Spinal cord (tissue), 3 donors: Measurements from ENCODE around the genes MINDY1, MLLT11, TNFAIP8L2 and S100A10.

DNA sequence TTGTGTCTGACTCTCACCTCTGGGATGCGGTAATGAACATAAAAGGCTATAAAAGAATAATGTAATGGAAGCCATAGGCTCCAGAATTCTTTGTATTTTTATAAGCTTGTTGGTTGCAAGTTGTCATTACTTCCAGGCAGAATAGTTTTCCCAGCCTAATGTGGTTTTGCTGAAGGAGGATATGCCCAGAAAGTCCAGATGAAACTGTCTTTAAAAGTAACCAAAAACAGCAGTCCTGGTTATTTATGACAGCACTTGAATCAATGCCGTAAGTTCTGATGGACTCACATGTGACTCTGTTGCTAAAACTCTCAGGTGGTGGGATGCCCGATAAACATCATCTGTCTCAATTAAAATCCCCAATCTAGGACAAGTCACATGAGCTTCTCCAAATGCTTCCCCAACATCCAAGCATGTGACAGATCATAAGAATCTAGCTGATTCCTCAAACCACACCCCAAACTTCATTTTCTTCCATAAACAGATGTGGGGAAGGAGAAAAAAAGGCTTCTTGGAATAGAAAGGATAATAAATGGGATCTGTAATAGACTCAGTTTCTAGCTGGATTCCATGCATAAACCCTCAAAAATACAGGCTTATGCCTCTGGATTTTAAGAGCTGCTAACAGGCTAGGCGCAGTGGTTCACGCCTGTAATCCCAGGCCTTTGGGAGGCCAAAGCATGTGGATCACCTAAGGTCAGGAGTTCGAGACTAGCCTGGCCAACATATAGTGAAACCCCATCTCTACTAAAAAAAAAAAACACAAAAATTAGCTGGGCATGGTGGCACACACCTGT lies 829 bp upstream of the CTSK start:
- PRO-cap: no peak
- RAMPAGE, long total RNA: no peak

GRCh38 chr1:150965035-150965769 lies 9.4 kb downstream of the CERS2 start:
- PRO-cap: no peak
- RAMPAGE, long total RNA: no peak

DNA sequence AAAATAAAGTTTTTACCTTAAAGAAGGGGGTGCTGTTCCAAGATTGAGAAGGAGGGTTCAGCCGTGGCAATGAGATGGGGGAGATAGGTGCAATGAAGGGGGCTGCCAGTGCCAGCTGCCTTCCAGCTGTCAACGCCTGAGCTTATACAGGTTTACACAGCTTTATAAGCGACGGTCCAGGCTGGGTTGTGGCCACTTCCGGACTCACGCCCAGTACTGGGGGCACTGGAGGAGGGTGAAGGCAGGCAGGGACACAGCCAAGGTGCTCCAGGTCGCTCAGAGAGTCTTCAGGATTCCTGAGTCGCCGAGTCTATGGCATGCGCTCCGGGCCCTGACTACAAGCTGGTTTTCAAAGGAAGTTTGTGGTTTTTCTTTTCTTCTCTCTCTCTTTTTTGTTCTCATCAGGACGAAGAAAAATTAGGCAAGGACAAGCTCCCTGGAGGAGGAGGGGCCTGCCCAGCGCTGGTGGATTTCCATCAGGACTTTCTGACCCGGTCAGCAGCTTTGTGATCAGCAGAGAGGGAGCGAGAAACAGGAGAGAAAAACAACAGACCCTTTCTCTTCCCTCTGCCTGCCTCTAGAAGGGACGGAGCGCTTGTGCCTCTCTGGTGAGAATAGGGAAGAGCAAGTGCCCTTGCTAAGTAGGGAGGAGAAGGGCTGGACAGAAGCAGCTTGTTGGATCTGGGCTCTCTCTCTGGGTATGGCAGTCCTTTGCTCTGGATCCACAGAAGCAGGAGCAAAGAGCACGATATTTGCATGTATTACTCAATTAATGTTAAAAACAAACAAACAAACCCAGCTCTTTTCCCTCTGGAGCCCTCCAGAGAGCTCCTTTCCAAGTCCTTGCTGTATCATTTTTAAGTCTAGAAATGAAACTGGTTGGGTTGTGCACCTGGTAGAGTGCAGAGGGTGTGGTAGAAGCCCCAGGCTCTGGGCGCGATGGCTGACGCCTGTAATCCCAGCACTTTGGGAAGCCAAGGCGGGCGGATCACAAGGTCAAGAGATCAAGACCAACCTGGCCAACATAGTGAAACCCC lies at the start of gene MINDY1:
Gene MINDY1 (minus strand): TSS at position 607 of the 1,037 bp plus-strand sequence.
- PRO-cap: no peak
- RAMPAGE, long total RNA: no peak

GRCh38 chr1:151049775-151050278 lies 2.3 kb downstream of the C1orf56 start:
- PRO-cap: no peak
- RAMPAGE, long total RNA: no peak

- PRO-cap: no peak
- RAMPAGE, long total RNA: no peak
These were observed 1.0 kb downstream of the CDC42SE1 start for GRCh38 chr1:151058126-151059086.

DNA sequence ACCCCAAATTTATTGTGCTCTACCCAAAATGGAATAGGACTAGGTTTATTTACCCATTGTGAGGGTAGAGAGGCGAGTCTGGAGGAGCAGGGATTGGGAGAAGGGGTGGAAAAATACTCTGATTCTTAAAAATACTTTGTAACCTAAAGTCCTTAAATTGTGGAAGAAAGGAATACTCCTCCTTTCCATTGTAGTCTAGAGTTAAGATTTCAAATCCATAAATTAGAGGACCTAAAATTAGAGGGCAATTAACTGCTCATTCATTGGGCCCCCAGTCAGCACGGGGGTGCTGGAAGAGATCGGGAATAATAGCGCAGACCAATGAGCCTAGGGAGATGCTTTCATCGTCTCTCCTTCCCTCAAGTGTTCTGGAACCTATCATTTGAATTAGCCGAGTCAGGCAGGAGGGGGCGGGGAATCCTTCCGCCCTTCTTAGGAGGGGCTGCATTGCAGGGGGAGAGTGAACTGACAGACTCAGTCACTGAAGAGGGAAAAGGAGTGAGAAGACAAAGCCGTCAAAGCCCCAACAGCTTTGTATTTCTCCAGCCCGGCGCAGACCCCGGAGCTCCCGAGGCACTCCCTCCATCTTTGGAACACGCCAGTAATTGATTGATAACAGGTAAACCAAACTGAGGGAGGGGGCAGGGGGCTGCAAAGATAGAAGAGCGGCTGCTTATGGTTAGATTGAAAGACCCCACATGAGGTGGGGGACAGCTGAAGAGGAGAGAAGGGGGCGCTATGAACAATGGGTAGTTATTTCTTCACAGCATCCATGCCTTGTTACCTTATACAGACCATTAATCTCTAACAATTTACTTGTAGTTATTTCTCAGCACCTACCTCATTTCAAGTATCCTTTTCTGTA lies at the start of gene MLLT11:
Gene MLLT11 (plus strand): TSS at position 463 of the 865 bp plus-strand sequence.
- PRO-cap: no peak
- RAMPAGE, long total RNA: start-site peak on the plus strand centred at position 440 of the sequence, 221 bp wide, 1,572 and 1,708 reads in 2 replicates

- PRO-cap: no peak
- RAMPAGE, long total RNA: no peak
These were observed at the start of gene TNFAIP8L2 for GRCh38 chr1:151156422-151157507. Gene TNFAIP8L2 (plus strand): TSS chr1:151156649.

DNA sequence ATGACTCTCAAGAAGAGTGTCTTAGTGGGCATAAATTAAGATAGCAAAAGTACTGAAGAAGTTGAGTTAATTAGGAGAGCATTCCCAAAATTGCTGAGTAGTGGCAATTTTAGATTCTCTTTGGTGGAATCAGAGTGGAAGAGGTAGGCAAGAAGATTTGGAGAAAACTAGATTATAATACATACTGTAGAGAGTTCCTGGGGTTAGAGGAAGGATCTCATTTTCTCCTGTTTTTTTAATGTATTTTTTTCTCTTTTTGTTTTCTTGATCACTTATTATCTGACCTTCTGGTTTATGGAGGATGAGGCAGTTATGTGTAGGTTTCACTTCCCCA lies 16.8 kb upstream of the PSMD4 start:
- PRO-cap: no peak
- RAMPAGE, long total RNA: no peak

DNA sequence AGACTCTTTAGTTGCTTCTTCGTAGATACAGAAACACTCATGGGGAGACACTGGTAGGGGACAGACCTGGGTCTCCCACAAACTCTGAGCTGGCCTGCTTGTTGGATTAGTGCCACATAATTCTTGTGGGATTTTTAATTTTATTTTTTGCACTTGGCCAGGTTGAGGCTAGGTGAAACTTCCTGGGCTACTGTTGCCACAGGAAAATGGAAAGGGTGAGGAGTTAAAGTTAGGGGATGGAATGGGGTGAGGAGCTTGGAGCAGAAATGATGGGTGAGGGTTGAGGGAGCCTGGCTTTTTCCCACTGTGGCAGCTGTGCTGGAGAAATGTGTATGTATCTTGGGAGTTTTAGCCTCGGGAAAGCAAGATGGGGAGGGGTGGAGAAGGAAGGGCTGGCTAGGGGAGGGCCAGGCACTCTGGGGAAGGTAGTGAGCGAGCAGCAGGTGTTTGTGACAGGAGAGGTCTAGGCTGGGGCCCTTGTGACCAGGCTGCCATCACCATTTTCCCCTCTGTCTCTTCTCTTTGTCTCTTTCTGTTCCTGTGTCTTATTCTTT lies 1.9 kb downstream of the ZNF687 start:
- PRO-cap: no peak
- RAMPAGE, long total RNA: no peak

DNA sequence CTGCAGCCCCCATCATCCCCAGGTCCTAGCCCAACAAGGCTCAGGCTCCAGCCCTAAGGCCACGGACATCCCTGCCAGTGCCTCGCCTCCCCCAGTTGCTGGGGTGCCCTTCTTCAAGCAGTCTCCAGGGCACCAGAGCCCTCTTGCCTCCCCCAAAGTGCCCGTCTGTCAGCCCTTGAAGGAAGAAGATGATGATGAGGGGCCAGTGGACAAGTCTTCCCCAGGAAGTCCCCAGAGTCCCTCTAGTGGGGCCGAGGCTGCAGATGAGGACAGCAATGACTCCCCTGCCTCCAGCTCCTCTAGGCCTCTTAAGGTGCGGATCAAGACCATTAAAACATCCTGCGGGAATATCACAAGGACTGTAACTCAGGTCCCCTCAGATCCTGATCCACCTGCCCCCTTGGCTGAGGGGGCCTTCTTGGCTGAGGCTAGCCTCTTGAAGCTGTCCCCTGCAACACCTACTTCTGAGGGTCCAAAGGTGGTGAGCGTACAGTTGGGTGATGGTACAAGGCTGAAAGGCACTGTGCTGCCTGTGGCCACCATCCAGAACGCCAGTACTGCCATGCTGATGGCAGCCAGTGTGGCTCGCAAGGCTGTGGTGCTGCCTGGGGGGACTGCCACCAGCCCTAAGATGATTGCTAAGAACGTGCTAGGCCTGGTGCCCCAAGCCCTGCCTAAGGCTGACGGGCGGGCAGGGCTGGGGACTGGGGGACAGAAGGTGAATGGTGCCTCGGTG lies 5.0 kb downstream of the ZNF687 start:
- PRO-cap: no peak
- RAMPAGE, long total RNA: no peak

- PRO-cap: no peak
- RAMPAGE, long total RNA: no peak
These were observed 7.6 kb downstream of the SELENBP1 start for GRCh38 chr1:151364722-151365419.

- PRO-cap: no peak
- RAMPAGE, long total RNA: no peak
These were observed 28.7 kb downstream of the TUFT1 start for GRCh38 chr1:151568784-151569168.

DNA sequence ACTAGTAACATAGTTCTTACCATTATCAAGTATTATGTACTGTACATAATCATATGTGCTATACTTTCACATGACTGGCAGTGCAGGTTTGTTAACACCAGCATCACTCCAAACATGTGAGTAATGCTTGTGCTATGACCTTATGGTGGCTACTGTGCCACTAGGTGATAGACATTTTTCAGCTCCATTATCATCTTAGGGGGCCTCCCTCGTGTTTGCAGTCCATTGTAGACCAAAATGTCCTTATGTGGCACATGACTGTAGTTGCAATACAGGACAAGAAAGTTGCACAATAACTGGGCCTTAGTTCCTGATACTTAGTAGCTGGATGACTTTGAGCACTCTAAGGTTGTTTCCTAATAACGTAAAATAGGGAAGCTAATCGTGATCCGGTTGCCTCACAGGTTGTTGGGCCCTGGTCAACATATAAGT lies 595 bp upstream of the SNX27 start:
- PRO-cap: no peak
- RAMPAGE, long total RNA: no peak

- PRO-cap: no peak
- RAMPAGE, long total RNA: no peak
These were observed 8.5 kb downstream of the SNX27 start for GRCh38 chr1:151620248-151620780.

- PRO-cap: no peak
- RAMPAGE, long total RNA: no peak
These were observed 659 bp downstream of the C2CD4D start for GRCh38 chr1:151838983-151839338.

DNA sequence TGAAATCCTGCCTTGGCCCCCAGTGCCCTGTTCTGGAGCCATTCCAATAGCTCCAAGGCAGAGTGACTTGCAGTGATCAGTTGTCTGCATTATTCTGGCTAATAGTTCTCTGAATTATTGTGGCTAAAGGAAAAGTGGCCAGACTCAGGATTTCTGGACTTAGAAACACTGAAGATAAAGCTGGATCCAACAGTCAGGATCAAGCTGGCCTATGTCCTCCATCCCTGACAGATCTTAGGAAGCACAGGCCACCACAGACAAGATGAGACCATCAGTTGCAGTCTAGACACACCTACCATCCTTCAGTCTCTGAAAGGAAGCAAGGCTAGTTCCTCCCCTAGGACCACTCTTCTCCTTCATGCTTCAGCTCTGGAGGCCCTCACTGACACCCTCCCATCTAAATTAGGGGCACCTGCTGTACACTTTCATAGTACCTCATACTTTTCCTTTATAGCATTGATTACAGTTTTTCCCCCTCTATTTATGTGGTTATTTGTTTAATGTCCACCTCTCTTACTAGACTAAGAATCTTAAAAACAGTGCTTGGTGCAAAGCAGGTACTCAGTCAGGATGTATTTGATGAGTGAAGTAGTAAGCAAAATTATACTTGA lies 947 bp upstream of the C2CD4D start:
- PRO-cap: no peak
- RAMPAGE, long total RNA: no peak

GRCh38 chr1:151898487-151899194 lies 10.7 kb downstream of the THEM4 start:
- PRO-cap: no peak
- RAMPAGE, long total RNA: no peak

GRCh38 chr1:151904799-151905402 lies 4.4 kb downstream of the THEM4 start:
- PRO-cap: no peak
- RAMPAGE, long total RNA: no peak

GRCh38 chr1:151991424-151992086 lies 2.1 kb downstream of the S100A10 start:
- PRO-cap: no peak
- RAMPAGE, long total RNA: no peak

DNA sequence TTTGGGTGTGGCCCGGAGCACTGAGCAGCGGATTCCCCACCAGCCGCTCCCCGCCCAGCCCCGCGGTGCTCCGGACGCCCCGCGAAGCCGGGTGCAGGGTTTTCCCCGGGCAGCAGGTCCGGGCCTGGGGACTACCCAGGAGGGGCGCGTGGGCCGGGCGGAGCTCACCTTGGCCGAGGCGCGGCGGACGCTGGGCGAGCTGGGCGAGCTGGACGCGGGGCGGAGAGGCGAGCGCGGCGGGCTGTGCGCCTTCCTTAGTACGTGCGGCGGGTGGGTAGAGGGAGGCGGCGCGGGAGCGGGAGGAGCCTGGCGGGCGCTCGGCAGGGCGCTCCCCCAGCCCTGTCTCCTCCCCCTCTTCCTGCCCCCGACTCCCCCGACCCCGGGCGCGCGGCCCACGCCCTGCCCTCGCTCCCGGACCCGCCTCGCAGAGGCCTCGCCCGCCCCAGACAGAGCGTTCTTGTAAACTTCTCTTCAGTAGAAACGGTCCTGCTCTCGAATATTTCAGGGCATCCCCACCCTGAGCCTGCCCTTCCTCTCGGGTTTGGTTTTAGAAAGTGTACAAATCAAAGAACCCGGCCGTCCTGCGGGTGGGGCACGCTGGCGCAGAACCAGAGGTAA lies at the start of gene S100A10:
Gene S100A10 (minus strand): TSS at position 276 of the 618 bp plus-strand sequence.
- PRO-cap: no peak
- RAMPAGE, long total RNA: start-site peak on the minus strand centred at position 239 of the sequence, 78 bp wide, 8,508 and 3,284 reads in 2 replicates